GM23338 (cell line): ENCODE data around the genes NME3 and EME2.

DNA sequence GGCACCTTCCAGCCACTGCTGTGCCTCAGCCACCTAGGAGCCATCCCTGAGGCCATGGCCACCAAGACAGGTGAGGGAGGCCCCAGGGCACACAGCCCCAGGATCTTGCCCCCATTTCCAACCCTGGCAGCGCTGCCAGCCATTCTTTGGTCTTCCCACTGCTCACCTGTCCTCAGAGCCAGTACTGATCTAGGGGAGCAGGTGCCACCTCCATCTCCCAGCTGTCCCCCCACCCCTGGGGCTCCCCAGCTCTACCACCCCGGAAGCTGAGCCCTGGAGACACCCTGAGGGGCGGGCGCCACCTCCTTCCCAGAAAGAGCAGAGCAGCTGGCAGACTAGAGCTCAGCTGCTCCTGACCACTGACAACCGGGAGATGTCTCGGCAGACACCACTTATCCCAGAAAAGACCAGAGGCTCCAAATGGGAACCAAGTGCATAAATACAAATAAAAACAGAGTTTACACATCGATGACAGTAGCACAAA is 12.0 kb downstream of the GNPTG start:
- PRO-cap, result no peak
- RAMPAGE, long total RNA, result no peak

DNA sequence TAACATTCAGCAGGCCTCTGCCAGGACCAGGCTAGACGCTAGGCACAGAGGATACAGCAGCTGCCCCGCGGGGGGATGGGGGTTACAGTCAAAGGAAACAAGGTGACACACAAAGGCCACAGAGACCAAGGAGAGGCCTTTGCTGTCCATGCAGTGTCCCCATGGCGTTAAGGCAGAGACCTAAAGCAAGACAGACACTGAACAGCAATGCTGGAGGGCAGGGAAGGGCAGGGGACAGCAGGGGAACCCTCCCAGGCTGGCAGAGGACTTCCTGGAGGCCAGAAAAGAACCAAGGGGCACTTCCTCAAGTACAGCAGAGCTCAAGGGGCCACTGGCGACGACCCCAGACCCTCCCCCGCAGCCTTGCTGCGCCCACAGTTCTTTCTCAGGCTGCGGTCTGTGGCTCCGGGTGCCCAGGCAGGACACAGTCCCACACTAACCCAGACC is 4.4 kb downstream of the CLCN7 start:
- PRO-cap, result no peak
- RAMPAGE, long total RNA, result no peak

- PRO-cap, result no peak
- RAMPAGE, long total RNA, result no peak
Measured at GRCh38 chr16:1471872-1472337, 2.9 kb downstream of the CLCN7 start.

- PRO-cap, result no peak
- RAMPAGE, long total RNA, result no peak
Measured at GRCh38 chr16:1500675-1501035, 7.5 kb downstream of the TELO2 start.

DNA sequence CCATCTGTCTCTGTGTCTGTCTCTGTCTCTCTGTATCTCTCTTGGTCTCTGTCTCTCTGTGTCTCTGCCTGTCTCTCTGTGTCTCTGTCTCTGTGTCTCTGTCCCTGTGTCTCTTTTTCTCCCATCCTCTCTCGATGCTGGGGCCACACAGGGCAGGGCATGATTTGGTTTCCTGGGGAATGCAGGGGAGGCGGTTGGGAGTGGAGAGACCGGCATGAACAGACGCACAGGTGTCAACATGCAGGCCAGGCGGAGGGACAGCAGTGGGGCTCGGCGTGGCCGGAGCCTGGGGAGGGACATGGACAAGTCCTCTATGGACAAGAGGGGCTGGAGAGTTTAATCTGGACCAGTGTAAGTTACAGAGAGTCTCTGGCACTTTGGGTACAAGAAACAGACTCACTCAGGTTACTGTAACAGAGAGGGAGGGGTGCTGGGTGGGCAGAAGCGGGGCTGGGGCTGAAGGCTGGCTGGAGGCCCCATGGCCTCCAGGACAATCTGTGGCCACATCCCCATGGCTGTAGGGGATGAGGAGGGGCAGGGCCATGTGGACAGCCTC is 19.8 kb downstream of the TMEM204 start:
- PRO-cap, result no peak
- RAMPAGE, long total RNA, result no peak

GRCh38 chr16:1560952-1561592 is 27.6 kb downstream of the TMEM204 start:
- PRO-cap, result no peak
- RAMPAGE, long total RNA, result no peak

DNA sequence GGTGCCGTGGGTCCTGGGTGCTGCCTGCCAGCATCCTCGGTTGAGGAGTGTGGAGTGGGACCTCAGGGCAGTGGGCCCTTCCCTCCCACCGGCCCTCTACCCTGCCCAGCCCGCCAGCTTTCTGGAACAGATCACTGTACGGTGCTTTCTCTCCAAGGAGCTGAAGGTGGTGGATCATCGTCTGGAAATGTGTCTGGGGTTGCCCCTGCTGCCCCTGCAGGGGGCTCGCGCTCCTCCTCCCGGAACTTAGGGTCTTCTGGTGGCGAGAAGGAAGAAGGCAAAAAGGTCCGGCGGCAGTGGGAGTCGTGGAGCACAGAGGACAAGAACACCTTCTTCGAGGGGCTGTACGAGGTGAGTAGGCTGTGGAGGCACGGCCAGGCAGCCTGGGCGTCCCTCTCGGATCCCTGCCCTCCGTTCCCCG is 13.7 kb downstream of the CRAMP1 start:
- PRO-cap, result no peak
- RAMPAGE, long total RNA, result no peak

DNA sequence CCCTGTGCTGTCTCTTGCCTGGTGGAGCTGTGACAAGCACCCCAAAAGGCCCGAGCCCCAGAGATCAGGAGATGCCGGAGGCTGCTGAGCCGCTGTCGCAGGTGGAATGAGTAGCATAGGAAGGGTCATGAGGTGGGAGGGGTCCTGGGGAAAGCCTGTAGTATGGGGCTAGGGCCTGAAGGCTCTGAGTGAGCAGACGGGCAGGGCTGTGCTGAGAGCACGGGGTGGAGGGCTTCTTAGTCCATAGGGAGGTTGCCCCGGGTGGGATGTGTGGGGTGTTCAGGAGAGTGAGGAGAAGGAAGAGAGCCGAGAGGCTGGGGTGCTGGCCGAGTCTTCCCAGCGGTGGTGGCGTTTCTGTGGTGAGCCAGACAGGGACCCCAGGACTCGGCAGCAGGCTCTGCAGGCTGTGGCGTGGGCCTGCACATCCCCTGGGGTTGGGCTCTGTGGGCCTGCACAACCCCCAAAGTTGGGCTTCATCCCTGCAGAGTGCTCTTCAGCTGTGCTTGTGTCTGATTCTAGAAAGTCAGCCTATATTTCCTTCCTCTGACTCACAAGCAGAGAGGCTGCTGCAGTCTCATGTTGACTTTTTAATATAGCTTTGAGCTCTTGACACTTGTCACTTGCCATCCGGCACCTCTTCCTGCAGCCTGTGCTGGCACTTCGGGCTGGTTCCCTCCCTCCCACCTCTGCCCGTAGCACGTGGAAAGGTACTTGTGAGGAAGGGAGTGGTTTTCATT is 19.3 kb upstream of the JPT2 start:
- PRO-cap, result no peak
- RAMPAGE, long total RNA, result no peak

DNA sequence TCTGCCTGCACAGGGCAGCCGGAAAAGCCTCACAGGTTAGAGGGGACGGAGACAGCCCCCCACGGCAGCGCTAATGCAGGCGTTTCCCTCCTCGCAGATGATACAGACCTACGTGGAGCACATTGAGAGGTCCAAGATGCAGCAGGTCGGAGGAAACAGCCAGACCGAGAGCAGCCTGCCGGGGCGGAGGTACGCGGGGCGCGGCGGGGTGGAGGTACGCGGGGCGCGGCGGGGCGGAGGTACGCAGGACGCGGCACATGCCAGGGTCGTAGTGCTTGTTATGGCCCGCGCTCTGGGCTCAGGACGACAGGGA is 23.4 kb downstream of the MAPK8IP3 start:
- PRO-cap, result no peak
- RAMPAGE, long total RNA, result no peak

DNA sequence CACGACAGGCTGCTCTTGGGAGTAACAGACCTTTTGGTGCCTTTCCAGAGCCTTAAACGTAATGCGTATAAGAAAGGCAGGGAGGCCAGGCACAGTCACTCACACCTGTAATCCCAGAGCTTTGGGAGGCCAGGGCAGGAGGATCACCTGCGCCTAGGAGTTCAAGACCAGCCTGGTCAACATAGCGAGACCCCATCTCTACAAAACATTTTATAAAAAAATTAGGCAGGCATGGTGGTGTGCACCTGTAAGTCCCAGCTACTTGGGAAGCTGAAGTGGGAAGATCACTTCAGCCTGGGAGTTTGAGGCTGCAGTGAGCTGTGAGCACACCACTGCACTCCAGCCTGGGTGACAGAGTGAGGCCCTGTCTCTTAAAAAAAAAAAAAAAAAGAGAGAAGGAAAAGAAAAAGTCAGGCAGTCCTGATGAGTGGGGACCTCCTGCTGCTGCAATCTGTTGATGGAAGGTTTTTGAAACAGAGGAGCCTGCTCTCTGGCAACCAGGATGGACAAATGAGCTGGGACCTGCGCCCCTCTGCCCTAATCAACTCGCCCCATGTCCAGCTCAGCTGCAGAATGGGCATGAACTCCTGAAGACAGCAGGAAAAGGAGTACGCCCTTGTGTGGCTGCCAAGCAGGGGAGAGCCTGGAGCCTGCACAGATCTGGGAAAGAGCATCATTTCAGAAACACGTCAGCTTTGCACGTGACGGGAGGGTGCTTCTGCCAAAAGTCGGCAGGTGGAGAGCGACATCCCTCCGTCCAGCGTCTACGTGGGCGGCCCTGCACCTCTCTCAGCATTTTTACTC is 18.8 kb downstream of the NME3 start:
- PRO-cap, result no peak
- RAMPAGE, long total RNA, result no peak

DNA sequence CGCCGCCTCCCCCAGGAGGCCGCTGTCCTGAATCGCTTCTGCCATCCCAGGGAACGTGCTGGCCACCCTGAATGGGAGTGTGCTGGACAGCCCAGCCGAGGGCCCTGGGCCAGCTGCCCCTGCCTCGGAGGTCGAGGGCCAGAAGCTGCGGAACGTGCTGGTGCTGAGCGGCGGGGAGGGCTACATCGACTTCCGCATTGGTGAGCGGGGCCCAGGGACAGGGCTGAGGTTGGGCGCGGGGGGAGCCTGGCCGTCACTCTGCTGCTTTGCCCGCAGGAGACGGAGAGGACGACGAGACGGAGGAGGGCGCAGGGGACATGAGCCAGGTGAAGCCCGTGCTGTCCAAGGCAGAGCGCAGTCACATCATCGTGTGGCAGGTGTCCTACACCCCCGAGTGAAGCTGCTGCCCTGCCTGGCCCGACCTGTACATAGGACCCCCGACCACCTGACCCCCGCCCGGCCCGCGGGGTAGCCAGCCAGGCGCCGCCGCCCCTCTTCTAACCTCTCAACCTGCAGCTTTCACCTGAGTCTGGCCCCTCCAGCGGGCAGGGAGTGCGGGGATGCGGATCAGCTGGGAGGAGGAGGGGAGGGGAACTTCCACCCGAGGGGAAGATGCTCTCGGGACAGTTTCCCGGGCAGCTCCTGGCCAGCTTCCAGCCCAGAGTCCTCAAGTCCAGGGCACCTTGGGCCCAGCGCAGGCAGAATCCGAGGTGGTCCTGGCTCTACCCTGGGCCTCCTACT is 2.7 kb downstream of the NME3 start:
- PRO-cap, result no peak
- RAMPAGE, long total RNA, result no peak

DNA sequence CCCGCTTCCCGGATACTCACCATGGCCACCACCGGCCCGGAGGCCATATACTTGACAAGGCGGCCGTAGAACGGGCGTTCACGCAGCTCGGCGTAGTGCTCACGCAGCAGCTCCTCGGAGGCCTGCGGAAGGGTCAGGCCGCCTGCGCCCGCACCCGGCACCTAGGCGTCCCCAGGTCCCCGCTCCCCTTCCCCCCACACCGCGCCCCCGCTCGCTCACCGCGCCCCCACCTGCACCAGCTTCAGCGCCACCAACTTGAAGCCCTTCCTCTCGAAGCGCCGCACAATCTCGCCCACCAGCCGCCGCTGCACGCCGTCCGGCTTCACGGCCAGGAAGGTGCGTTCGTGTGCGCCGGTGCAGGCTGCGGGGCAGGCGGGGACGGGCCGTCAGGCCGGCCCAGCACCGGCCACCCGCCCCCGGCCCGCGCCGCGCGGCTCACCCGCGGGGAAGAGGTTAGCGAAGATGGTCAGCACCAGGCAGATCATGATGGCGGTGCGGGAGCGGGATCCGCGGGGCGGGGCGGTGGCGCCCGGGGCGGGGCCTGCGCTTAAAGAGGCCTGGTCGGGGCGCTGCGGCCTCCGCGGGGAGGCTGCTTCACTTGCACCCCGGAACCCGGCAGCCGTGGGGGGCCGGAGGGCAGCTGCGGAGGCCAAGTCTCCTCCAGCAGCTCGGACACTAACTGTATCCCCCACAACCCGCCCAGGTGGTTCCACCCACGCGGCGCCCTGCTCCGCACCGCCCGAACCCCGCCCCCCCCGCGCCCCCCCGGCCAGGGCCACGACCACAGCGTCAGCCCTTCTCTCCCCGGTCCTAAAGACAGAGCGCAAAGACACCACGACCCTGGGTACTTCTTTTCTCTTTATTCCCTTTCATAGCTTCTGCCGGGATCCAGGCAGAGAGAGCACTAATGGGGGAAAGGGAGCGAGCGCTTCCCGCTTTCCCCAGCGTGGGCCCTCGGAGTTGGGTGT is at the start of gene NME3:
TSS of gene NME3 (minus strand) at position 494 of the 968 bp plus-strand sequence.
- PRO-cap, result bidirectional peak, plus-strand start at position 283 of the sequence, minus-strand start at position 163 of the sequence; bidirectional peak, plus-strand start at position 550 of the sequence, minus-strand start at position 464 of the sequence; bidirectional peak, plus-strand start at position 807 of the sequence, minus-strand start at position 677 of the sequence
- RAMPAGE, long total RNA, result start-site peak on the minus strand centred at position 496 of the sequence, 57 bp wide, 112 and 53 reads in 2 replicates

GRCh38 chr16:1772018-1773071 is at the start of gene EME2:
TSS of gene EME2 (plus strand) at chr16:1772810.
- PRO-cap, result bidirectional peak, plus-strand start at chr16:1772300, minus-strand start at chr16:1772352; bidirectional peak, plus-strand start at chr16:1772837, minus-strand start at chr16:1772575; bidirectional peak, plus-strand start at chr16:1773212, minus-strand start at chr16:1773022
- RAMPAGE, long total RNA, result no peak

GRCh38 chr16:1816696-1817446 is 9.8 kb downstream of the HAGH start:
- PRO-cap, result no peak
- RAMPAGE, long total RNA, result no peak

DNA sequence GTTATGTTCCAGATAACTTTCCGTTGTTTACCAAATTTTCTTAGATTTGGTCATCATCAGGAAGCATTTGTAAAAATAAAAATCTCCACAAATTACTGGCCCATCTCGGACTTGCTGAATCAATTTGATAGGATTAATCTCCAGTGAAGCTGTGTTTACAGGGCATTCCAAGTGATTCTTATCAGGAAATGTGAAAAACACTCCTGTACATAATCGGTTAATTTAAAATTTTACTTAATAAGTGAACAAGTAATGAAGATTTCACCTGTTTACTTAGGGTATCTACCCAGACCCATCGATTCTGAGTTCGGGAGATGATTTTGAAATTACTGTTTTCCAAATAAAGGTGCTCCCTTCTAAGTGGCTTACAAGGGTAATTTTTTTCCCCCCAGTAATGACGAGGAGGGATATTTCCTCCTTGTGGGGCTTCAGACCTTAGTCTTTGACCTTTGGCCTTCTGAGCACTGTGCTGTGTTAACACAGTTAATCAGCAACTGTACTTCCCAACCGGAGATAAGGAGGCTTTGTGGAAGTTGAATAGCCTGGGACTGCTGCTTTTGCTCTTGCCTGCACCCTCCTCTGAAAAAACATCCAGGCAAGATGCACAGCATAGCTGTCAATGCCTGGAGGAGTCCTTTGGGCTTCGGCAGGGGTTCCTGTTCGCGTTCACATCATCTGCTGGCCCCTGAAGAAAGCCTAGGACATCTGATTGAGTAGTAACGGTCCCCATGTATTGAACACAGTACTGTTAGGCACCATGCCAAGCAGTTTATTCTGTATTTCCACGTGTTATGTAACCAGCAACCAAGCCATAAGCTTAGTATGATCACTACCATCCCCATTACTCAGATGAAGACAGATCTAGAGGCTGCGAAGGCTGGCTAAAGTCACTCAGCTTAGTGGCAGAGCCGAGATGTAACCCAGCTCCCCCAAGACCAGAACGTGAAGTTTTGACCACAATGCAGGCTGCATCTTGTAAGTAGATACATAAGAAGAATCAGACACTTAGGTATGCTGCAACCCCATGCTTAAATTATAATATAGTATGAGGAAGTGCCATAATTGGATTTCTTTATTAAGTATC is 1.9 kb downstream of the FAHD1 start:
- PRO-cap, result no peak
- RAMPAGE, long total RNA, result no peak

DNA sequence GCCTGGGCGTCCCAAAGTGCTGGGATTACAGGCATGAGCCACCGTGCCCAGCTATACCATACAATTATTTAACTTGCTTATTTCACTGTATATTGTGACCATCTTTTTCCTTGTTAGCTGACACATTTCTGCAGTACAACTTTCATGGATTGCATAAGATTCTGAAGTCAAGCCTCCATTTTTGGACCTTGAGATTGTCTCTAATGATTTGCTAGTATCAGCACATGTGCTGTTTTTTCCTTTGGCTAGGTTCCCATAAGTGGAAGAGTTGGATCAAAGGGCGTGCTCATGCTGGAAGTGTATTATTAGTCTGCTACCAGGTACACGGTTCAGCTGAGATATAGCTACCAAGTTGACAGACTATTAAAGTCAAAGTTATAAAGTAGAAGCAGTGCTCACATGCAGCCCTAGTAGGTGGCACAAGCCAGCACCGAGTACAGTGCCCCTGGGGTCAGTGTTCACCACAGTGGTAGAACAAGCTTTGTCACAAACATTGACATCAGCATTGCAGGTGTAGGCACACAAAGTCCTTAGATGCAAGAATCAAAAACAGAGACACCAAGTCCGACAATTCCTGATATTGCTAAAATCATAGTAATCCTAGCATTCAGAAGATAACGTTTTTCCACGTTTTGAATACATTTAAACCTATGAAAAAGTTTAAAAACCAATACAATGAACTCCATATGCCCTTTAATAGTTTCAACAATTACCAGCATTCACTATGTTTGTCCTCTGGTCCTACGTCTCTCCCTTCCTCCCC is 3.3 kb downstream of the FAHD1 start:
- PRO-cap, result no peak
- RAMPAGE, long total RNA, result no peak

GRCh38 chr16:1917839-1918224 is 383 bp downstream of the HS3ST6 start:
- PRO-cap, result no peak
- RAMPAGE, long total RNA, result no peak

GRCh38 chr16:1960649-1961378 is 1.5 kb downstream of the NDUFB10 start:
- PRO-cap, result bidirectional peak, plus-strand start at chr16:1960911, minus-strand start at chr16:1960659
- RAMPAGE, long total RNA, result no peak

GRCh38 chr16:1977118-1977871 is 4.0 kb downstream of the NOXO1 start:
- PRO-cap, result no peak
- RAMPAGE, long total RNA, result no peak

- PRO-cap, result bidirectional peak, plus-strand start at chr16:1992524, minus-strand start at chr16:1992141; bidirectional peak, plus-strand start at chr16:1992683, minus-strand start at chr16:1992772; bidirectional peak, plus-strand start at chr16:1992911, minus-strand start at chr16:1992970
- RAMPAGE, long total RNA, result start-site peak on the plus strand at chr16:1992514-1992529, 100 and 18 reads in 2 replicates
Measured at GRCh38 chr16:1992330-1993230, 2.8 kb downstream of the SYNGR3 start.